Vein endothelial cell (primary cell): Measurements from ENCODE around the genes VPS13A and SPATA31D3.

GRCh38 chr9:76701305-76702016, 204.5 kb downstream of the PRUNE2 start:
- CAGE, long polyA plus RNA = no peak

DNA sequence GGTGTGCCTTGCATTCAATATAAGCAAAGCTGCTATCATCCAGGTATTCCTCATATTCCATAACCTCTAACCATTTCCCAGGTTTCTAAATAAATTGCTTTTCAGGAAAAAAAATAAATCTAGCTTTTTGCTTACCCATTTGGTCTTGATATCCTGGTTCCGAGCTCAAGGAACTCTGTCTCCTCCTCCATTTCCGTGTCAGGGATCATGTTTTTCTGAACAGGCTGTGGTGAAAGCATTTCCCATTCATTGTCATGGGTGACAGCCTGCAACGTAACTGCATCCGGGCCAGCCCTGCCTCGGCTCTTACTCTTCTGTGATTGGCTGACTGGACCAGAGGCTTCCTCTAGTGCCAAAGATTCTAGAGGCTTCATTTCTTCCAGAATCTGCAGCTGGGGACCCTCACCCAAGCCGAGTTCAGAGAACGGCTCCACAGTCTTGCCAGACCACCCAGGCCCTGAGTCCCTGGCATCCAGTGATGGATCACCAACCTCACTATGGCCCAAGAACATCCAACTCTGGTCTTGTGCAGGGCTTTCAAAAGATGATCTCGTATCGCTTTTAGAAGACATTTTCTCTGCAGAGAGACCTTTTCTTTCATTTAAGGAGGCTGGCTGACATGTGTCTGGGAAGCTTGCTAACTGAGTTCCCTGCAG, 202.6 kb downstream of the PRUNE2 start:
- CAGE, long polyA plus RNA = no peak

DNA sequence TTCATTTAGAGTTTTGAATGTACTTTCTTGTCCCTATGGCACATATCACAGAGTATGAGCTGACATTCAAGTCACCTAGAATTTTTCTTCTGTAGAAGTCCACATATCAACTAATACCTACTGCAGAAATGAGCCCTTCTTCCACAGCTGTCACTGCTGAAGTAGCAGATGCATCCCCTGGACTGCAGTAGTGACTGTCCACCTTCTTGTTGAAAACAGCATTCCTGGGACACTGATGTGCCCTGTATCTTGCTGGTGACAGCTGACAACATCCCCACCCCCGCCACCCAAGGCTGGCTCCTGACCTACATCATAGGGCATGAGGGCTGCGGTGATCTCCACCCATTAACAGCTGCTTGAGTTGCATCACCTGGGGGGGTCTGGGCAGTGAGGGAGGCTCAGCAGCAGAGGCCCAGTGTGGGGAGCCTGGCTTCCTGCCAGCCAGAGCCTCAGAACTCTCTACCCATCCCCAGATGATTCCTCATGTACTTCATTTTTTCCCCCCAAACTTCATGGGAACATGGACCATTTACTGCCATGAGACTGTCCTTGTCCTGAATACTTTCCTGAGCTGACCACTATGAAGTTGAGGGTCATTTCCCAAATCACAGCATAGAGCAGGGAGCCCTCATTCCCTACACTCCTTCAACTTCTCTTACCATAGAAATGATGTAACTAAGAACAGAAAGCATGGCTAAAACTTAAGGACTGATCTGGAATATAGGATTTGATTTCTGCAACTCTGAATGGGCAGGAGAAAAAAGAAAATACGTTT, 4.1 kb downstream of the PRUNE2 start:
- CAGE, long polyA plus RNA = no peak

DNA sequence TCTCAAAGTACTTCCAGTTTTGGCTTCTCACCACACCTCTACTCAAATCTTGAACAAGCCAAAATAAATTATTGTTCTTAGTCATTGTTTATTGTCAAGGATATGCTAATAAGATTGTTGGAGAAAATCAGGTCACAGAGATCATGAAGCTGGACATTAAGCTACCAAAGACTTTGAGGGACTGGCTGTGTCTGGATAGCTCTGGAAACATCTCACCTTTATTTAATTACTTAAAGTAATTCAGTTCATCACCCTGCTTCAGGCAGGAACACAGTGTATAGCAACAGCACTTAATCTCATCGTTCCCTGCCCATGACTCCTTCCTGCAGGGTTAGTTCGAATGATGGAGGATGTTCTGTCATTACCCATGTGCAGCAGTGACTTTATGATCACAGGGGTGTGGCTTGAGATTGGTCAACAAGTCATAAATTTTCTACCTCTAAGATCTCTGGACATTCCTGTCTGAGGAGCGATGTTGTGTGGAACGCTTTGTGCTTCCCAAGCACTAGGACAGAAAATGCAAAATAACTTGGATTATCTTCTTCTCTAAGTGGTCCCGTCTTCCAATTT, 37.1 kb upstream of the PRUNE2 start:
- CAGE, long polyA plus RNA = no peak

GRCh38 chr9:77176783-77177827, at the start of gene VPS13A:
VPS13A (plus strand) TSS chr9:77177534.
- CAGE, long polyA plus RNA = no peak

DNA sequence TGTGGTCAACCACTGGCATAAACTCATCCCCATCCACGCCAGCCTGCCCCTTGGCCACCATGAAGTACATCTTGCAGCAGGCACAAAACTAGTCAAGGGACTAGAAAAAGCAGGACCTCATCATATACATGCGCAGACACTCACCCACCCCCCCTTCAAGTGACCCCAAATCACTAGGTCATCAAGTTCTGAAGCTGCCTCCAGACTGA, 96.9 kb downstream of the GNA14 start:
- CAGE, long polyA plus RNA = no peak

DNA sequence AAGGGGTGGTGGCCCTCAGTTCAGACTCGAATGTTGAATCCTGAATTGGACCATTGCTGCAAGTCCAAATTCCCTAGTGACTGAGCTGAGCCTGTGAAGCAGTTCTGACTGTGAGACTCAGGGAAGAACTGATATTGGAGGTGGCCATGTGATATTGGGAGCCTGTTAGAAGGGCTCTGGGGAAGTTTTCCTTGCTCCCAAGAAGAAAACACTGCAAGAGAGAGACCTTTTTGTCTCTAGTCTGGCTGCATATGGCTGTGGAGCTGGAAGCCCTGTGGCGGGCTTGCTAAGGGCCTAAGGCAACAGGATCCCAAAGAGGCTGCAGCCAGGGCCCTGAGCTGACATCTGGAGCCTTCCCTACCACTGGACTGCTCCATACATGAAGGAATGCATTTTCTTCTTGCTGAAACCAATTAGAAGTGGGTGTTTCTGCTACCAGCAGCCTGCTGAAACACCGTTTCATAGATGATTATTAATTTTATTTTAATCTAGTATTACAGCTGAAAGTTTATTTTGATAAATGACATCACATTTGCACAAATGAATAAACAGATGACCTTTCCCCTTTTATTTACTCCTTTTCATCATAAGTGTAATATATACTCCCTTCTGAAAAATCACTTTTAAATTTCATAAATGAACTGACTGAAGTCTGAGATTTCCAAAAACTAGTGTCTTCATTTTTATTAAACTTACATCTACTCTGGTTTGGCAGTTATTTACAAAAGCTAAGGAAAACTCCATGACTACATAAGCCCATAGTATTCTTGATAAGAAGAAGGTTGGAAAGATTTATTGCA, 42.1 kb downstream of the GNAQ start:
- CAGE, long polyA plus RNA = no peak

DNA sequence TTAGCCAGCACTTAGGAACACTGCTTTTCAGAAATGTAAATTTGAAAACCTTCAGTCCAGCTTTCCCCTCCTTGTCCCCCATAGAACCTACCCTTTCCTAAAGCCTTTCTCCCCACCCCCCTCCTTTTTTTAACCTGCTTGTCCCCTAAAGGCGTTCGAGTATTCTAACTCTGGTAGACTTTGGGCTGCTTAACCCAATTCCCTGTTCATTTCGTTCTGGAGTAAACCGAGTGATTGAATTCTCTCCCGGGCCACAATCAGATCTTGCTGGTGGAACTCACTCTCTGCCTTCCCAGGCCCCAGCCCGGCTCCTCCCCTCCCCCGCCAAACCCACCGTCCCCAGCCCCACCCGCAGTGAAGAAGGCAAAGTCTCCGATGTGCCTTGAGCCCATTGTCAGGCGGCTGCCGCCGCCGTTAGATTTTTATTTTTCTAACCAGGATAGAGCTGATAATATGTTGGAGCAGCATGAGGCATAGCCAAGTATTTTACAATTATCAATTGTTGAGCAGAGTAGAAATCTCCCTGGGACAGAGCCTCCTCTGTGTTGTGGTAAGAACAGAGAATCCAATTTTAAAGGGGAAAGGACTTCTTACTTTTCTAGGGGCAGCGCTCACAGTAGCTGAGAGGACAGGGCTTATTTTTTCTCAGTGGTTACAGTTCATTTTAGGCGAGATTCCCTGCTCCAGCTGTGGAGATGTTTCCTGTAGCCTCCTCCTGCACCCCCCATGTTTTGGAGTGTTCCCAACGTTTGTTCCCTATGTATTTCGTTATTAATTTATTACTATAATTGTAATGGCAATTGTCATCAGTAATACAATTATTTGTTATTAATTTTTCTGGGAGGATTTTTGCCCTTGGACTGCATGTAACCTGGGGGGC, 1.2 kb downstream of the PSAT1 start:
- CAGE, long polyA plus RNA = no peak

DNA sequence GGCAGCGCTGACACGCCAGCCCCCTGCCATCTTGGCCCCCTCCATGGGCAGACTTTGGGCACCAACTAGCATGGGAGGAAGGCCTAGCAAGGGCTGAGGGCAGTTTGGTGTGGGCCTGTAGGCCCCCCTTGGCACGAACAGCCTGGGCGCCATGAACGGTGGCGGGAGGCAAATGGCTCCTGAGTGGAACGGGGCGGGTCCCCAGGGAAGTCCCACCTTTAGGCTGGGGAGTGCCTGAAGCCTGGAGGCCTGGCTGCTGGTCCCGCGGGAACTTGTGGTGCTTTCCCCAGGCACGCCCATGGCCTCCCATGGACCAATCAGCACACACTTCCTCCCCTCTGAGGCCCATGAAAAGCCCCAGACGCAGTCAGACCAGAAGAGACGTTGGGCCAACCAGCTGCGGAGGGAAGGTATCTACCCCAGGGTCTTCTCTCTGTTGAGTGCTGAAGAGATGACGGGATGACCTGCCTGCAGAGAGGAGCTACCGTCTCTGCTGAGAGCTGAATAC, 60.6 kb downstream of the PSAT1 start:
- CAGE, long polyA plus RNA = no peak

DNA sequence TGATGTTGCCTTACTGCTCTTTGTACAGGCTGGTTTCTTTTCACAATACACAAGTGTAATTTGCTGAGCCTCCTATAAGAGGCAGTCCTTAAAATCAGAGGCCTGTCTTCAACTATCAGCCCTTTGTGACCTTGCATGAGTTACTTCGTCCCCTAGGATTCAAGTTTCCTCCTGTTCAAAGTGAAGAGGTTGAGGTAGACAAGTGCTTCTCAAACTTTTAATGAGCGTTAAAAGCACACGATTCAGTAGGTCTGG, 115.8 kb downstream of the TLE4 start:
- CAGE, long polyA plus RNA = no peak

DNA sequence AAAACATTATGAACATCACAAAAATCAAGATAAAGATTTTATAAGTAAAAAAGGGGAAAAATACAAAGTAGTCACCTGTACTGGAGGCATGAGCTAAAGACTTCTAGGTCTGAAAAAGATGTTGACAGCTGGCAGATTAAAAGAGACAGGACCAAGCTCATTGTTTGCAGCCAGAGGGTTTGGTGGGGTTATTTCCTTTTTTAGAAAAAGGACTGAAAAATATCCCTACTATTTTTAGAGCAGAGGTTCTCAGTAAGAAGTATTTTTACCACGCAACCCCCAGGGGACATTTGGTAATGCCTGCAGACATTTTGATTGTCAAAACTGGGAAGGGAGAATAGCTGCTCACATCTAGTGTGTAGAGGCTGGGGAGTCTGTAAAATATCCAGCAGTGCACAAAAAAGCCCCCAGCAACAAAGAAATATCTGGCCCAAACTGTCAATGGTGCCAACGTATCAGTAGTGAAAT, 353.4 kb downstream of the TLE1 start:
- CAGE, long polyA plus RNA = no peak

DNA sequence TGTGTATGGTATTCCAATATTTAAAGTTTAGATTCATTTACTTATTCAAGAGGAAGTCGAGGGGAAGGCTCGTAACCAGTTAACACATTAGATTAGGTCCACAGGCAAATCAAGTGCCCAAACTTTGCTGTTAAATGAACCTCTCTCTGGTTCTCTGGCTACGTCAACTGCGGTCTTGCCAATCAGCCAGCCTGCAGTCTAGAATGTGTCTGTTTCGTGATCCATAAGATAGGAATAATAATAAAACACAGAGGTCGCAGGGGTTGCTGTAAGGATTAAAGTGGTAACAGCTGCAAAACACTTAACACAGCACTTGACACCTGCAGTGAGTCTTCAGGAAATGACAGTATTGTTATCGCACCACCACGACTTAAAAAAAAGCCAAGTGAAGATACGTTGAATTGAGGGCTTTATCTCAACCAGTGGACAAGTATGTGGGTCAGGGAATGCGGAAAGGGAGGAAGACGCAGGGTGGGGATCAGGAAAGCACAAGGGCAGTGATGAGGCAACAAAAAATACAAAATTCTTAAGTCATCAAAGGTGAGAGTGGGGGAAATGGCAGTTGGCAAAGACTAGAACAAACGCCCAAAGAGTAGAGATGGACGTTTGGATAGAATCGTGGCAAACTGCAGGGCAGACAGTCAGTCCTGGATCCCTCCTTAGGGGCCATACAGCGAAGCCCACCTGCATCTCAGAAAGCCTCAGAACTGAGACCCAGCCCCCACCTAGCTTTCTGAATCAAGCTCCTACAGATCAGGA, 92.3 kb downstream of the TLE1 start:
- CAGE, long polyA plus RNA = no peak

DNA sequence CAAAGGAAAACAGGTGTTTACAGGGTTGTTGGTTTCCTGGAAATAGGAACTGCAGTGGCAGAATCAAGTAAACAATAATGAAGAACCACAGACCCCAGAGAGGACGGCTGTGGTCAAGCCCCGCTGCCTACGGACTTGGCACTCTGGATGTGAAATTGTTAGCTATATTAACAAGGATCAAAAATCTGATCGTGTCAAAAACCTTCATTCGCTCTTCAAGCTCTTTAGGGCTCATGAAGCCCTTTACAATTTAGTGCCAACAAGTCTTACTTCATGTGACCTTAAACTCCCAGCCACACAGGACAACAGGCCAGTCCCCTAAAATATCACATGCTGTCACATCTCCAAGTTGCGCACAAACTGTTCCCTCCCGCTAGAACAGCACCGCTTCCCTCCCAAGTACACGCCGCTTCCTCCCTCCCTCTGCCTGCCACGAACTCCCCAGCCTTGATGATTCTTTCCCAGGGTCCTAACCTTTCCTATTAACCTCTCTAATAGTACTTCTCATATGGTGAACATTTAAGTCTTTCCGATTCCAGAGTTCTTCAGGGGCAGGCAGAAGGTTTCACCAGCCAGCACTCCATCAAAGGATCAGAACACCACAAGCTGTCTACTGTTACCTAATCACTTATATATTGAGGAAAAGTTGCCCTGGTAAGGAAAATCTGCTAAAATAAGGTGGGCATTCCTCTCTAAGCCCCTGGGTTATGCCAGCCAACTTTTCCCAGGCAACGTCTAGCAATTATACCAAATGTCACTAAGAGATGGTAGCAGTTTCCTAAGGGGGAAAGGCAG, 91.2 kb downstream of the TLE1 start:
- CAGE, long polyA plus RNA = no peak

DNA sequence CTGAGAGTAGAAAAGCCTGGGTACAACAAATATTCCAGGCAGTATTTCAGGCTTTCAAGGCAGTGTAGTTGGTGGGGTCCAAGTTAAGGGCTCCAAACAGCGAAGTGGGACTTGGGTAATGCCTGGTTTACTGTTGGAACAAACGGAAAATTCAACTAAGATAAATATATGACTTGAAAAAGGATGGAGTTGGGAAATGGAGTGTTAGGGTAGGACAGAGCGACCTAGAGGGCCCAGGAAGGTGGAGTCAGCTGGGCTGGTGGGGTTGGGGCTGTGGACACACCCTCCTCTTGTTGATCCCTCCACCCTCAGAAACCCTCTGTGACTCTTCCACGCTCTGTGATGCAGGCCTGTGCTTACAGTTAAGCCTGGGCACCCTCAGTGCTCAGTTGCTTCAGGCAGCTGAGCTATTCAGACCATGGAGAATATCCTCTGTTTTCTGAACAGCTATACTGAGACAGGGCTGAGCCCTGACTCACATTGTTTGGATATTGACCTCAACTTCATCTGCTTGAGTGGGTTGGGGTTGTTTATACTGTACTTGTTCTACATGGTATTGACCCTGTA, at the start of gene SPATA31D3:
TSS of gene SPATA31D3 (plus strand) at position 333 of the 567 bp plus-strand sequence.
- CAGE, long polyA plus RNA = no peak

DNA sequence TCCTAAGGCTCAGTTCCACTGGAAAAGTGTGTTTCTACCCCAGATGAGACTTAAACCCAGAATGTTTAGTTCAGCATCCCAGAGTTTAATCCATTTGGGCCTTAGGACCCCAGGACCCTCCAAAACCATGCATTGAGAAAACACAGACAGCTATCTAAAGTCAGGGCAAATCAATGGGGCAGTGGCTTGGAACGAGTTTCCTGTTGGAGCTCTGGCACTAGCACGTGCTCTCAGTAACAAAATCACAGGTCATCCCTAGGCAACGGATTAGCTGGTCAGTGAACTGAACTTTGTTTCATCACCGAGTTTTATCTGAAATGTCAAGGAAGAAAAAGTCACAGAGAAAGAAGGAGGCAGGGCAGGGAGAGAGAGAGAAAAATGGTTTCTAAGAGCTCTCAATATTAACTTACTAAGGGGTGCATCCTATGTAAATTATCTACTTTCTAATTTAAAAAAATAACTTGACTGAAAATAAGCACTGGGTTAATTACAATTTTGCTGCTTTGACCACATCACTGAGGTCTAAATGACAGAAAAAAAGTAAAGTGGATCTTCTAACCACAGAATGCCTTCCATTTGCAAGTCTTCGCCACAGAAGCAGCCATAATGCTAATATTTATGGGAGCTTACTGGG, 504.1 kb downstream of the RASEF start:
- CAGE, long polyA plus RNA = no peak

GRCh38 chr9:83005764-83006698, 56.9 kb downstream of the RASEF start:
- CAGE, long polyA plus RNA = no peak

DNA sequence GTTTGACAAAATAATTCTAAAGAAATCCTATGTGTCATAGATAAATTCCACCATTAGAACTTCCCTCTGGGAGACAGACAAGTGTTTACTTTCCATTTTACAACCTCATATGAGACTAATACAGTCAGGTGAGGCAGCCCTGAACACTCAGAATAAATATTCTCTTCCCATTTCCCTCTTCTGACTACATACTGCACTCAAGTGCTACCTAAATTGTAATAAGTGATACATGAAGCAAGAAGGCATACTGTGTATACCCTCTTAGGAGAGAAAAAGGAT, 6.8 kb downstream of the RASEF start:
- CAGE, long polyA plus RNA = no peak

- CAGE, long polyA plus RNA = no peak
Measured at GRCh38 chr9:83220088-83220426, 157.1 kb upstream of the RASEF start.

DNA sequence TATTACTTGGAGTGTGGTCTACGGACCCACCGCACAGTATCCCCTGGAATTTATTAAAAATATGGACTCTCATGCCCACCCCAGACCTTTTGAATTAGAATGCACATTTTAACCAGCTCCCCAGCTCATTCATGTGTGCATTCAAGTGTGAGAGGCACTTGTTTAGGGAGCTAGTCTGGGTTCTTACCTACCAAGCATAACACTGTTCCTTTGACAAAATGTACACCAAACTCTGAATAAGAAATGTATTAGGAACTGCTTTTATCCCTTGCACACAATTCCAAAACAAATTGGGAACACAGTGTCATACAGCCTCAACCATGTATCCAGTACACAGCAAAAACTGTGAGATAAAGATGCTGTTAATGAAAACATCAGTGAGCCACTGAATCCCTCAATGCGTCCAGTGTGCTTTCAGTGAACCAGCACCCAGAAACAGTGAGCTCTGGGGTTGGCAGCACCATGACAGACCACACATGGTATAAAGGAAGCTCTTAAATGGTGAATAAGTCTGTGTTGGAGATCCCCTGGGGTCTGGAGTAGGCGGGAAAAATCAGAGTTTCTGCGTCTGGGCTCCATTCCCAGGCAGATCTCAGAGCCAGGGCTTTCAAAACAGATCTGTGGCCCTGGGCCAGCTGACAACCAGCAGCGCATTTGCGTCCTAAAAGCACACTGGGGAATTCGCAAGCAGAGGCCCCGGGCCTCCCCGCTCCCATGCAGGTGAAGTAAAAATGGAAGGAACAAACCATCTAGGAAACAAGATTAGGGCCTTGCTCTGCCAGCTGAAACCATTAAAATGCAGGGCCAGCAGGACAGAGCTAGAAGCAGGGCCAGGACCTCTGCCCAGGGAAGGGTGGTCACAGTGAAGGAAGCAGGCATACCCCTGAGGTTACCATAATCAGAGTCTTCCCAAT, 233.6 kb downstream of the FRMD3 start:
- CAGE, long polyA plus RNA = no peak

GRCh38 chr9:83657976-83658872, 35.3 kb downstream of the IDNK start:
- CAGE, long polyA plus RNA = no peak